Measurements from ENCODE around the gene SERPINA12.

DNA sequence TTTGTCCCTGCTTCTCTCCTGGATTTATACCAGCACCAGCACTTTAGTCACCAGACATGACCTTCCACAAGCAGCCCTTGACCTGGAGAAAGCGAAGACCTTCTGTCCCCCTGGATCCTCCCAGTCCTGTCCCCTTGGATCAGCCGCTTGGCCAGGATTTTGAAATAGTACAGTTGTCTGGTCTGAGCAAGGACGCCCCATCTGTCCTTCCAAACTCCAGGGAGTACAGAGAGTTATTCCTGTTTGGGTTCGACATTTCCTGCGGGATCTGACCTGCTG lies 45.1 kb upstream of the CHGA start:
- PRO-cap, result no peak
- RAMPAGE, long total RNA, 2 experiments, result no peak in any of the 2 experiments

GRCh38 chr14:92973987-92974623 lies 51.2 kb downstream of the CHGA start:
- PRO-cap, result no peak
- RAMPAGE, long total RNA, 2 experiments, result no peak in any of the 2 experiments

DNA sequence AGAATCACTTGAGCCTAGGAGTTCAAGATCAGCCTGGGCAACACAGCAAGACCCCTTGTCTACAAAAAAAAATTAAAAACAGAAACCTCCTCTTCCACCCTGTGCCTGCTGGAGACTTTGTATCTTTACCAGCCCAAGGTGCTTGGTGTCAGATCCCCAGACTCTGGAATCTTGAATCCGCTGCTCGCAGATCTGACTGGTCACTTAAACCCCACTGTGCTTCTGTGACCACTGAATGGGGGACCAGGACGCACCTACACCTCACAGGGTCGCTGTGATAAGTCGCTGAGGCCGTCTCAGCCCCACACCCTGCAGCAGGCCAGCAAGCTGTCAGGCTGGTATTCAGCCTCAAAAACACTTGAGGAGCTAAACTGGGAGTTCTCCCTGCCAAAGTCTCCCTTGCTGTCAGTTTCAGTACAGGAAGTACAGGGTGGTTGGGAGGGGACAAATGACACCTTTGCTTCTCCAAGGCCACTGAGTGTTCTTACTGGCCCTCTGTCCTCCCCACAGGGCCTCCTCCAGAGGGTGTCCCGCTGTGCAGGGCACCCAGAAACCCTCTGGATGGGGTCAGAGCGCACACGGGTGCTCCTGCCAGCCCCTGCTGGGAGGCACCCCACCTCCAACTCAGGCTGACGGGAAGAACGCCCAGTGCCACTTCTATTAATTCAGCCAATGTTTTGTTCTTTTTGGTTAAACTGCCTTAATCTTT lies 76.2 kb downstream of the ITPK1 start:
- PRO-cap, result no peak
- RAMPAGE, long total RNA, 2 experiments, result no peak in any of the 2 experiments

DNA sequence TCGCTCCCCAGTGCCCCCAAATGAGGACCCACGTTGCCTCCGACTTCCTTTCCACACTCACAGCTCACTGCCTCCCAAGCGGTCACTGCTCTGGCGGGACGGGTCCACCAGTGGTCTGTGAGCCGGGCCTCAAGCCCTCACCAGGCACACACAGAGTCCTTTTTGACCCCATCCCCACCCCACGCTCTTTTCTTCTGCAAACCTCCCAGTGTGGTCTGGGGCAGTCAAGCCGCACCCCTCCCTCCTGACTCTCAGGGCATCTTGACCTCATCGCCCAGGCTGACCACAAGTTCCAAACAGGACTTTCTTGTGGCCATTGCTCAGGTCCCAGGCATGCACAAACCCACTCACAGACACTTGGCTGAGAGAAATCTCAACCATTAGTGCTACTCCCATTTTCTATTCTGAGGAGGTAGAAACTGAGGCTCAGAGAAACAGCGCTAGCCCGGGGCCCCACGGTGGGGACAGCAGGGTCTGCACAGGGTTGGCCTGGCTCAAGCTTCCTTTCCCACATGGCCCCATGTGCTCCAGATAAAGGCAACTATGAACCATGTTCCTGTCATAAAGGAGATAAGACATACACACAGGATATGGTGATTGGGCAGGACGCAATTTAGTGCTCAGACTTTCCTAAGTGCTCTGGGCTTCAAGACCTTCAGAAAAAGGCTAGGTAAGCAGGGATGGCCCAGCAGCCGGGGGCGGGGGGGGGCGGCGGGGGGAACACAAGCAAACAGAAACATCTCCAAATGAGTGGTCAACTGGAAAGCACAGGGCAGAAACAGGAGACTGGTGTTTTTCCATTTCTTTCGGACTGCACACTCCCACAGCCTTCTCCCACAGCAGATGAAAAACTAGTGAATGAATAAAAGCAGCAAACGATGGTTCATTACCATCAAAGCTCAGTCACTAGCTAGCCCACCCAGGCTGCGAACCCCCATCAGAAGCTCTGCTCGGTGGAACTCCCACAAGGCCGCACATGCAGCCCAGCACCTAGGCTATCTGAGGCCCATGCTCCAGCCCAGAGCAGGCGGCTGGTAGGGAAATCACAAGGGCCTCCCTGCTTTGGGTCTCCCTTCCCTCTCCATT lies 69.5 kb downstream of the ITPK1 start:
- PRO-cap, result no peak
- RAMPAGE, long total RNA, 2 experiments, result no peak in any of the 2 experiments

- PRO-cap, result no peak
- RAMPAGE, long total RNA, 2 experiments, result no peak in any of the 2 experiments
Observed at GRCh38 chr14:93106791-93107086, 9.0 kb downstream of the ITPK1 start.

DNA sequence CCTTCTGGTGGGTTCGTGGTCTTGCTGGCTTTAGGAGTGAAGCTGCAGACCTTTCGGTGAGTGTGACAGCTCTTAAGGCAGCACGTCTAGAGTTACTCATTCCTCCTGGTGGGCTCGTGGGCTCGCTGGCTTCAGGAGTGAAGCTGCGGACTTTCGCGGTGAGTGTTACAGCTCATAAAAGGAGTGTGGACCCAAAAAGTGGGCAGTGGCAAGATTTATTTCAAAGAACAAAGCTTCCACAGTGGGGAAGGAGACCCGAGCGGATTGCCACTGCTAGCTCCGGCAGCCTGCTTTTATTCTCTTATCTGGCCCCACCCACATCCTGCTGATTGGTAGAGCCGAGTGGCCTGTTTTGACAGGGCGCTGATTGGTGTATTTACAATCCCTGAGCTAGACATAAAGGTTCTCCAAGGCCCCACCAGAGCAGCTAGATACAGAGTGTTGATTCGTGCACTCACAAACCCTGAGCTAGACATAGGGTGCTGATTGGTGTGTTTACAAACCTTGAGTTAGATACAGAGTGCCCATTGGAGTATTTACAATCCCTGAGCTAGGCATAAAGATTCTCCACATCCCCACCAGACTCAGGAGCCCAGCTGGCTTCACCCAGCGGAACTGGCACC lies 15.1 kb downstream of the MOAP1 start:
- PRO-cap, result no peak
- RAMPAGE, long total RNA, 2 experiments, result no peak in any of the 2 experiments

GRCh38 chr14:93242315-93242743 lies 35.3 kb downstream of the UBR7 start:
- PRO-cap, result no peak
- RAMPAGE, long total RNA, 2 experiments, result no peak in any of the 2 experiments

DNA sequence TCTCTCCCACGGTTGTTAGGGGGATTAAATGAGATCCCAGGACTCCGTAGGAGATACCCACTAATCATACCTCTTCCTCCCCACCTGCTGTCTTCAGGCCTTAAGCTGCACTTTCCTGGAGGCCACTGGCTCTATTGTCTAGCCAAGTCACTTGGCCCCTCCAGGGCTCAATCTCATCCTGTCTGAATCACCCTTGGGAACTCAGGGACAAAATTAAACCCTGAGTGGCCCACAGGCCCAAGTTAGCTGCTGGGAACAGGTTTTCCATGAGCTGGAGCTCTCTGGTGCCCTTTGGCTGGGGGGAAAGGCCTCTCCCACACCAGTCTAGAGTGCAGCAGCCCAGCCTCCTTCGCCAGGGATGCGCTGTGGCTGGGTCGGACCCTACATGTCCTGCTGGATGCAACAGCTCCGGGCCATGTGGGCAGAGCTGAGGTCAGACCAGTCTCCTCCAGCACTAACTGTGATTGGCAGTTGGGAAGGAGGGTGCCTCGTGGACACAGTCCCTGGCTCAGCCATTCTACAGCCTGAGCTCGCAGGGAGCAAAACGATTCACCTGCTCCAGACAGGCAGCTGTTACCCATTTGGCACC lies 6.1 kb upstream of the ASB2 start:
- PRO-cap, result no peak
- RAMPAGE, long total RNA, 2 experiments, result no peak in any of the 2 experiments

DNA sequence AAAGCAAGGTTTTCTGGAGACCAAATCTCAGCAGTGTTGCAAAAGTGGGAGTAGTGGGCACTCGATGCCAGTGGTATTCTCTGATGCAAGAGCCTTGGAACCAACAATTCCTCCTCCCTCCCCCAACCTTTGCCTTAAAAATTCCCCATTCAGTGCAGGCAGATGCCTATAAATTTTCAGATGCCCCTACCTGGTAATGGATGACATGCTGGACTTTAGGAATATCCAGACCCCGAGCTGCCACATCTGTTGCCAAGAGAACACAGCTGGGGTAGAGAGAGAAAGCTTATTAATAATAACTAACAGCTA lies 23.4 kb downstream of the DDX24 start:
- PRO-cap, result no peak
- RAMPAGE, long total RNA, 2 experiments, result no peak in any of the 2 experiments

DNA sequence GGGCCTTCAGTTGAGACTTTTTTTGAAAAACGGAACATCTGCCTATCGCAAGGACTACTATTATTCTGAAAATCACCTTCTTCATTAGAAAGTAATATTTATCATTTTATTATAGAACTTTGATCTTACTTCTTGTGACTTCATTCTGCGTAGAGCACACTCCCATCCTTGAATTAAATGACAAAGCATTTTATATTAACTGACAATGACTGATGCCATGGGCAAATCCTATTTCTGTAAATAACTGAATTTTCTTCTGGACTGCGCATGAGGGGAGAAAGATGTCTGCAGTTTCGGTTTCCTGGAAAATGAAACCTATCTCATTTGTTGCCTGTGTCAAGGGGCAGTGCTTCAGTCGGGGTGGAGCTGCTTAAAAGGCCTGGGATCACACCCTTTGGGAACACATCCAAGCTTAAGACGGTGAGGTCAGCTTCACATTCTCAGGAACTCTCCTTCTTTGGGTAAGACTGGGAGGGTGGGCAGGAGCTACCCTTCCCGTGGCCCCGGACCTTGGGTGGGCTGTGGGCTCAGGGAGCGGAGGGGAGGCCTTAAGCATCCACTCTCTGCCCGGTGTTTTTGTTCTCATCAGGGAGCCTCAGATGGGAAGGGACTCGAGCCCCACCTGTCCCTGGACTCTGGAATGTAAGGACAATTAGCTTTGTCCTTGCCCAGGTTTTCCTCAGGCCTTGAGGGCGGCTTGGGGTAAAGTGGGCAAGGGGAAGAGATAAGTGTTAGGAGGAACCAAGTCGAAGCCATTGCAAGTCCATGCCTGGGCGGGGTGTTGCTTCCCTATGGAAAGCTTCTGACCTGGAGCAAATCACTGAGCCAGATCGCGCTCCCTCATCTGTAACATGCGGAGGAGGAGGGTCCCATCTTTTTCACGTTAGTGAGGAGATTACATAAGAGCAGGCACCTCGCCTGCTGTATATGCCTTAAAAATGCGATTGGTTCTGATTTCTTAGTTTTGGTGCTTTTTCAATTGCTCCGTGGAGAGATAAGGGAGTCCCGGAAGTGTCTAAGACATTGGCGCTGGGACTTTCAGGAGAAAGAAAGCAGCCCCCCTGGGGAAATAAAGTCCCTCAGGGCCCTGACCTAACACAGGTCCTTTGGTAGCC lies 18.7 kb downstream of the IFI27L2 start:
- PRO-cap, result bidirectional peak, plus-strand start at position 400 of the sequence, minus-strand start at position 287 of the sequence
- RAMPAGE, long total RNA, 2 experiments, result start-site peak on the plus strand in 2 of 2 experiments, centred at positions 399 to 401 of the sequence, 112 to 189 reads per replicate

GRCh38 chr14:94305743-94306462 lies 12.8 kb upstream of the SERPINA10 start:
- PRO-cap, result no peak
- RAMPAGE, long total RNA, 2 experiments, result no peak in any of the 2 experiments

DNA sequence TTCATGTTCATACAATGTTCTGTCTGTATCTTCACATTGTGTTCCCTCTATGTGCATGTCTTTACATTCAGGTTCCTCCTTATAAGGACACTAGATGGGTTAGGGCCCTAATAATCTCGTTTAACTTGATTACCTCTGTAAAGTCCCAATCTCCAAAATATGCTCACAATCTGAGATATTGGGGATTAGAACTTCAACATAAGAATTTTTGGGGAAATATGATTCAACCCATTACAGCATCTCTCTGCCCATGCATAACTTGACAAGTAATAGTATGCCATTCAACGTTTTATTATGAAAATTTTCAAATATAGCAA lies 30.6 kb upstream of the SERPINA6 start:
- PRO-cap, result no peak
- RAMPAGE, long total RNA, 2 experiments, result no peak in any of the 2 experiments

DNA sequence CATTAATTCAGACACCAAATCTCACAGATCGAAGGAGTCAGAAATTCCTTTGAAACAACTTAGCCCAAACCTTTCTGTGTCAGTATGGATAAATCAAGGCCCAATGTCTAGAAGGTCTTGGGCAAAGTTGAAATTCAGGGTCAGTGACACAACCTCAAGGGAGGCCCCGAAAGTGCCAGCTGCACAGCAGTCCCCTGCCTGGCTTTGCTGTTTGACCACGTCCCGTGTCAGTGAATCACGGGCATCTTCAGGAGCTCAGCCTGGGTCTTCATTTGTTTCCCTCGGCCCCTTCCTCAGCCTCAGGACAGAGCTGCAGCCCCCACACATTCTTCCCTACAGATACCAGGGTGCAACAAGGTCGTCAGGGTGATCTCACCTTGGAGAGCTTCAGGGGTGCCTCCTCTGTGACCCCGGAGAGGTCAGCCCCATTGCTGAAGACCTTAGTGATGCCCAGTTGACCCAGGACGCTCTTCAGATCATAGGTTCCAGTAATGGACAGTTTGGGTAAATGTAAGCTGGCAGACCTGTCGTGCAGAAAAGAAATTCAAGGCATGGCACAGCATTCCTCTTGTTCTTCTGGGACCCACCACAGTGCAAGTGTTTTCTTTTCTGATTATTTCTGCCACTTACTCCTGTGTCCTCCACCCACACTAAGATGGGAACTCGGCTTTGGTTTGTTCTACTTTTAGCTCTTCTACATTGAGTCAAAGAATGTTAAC lies 9.2 kb downstream of the SERPINA1 start:
- PRO-cap, result no peak
- RAMPAGE, long total RNA, 2 experiments, result no peak in any of the 2 experiments

DNA sequence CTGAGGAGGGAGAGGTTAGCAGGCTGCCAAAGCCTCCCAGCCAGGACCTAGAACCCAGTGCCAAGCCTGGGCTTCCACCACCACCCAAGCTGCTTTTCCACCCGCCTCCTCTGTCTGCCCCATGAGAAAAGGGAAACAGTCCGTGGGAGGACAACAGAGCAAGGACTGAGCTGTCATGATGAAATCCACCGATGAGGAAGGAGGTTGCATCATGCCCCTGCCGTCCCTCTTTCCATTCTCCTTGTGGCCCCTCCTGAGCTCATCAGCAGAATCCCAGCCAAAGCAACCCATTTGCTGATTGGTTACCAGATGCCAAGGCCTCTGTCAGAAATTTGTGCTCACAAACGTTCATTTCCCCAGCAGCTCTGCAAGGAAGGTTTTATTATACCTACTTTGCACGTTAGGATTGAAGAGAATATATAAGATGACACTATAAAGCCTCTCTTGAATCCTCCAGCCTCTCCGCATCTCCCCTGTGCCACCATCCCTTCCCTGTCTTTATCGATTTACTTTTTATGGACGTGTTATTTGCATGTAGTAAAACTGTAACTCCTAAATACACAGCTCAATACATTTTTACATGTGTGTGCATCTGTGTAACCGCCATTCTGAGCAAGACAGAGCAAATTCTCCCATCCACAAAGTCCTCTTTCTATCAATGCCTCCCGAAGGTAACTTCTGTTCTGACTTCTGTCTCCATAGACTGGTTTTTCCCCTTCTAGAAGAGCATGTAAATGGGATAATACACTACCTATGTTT lies 6.4 kb upstream of the SERPINA1 start:
- PRO-cap, result no peak
- RAMPAGE, long total RNA, 2 experiments, result no peak in any of the 2 experiments

DNA sequence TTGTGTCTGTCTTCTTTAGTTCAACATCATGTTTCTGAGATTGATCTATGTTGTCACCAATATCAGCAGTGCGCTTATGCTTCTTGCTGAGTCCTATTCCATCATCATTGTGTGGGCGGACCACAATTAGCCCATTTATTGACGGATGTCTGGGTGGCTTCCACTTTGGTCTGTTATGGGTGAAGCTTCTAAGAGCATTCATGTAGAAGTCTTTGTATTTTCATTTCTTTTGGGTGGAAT lies 6.9 kb upstream of the SERPINA1 start:
- PRO-cap, result no peak
- RAMPAGE, long total RNA, 2 experiments, result no peak in any of the 2 experiments

- PRO-cap, result no peak
- RAMPAGE, long total RNA, 2 experiments, result no peak in any of the 2 experiments
Observed at GRCh38 chr14:94451872-94452231, 748 bp downstream of the SERPINA11 start.

GRCh38 chr14:94475706-94476016 lies 336 bp downstream of the SERPINA9 start:
- PRO-cap, result no peak
- RAMPAGE, long total RNA, 2 experiments, result no peak in any of the 2 experiments

- PRO-cap, result no peak
- RAMPAGE, long total RNA, 2 experiments, result no peak in any of the 2 experiments
Observed at GRCh38 chr14:94486613-94486890, 10.6 kb upstream of the SERPINA9 start.

- PRO-cap, result no peak
- RAMPAGE, long total RNA, 2 experiments, result no peak in any of the 2 experiments
Observed at GRCh38 chr14:94509326-94509644, at the start of gene SERPINA12. Gene SERPINA12, minus strand, starts transcription at chr14:94509469.

- PRO-cap, result no peak
- RAMPAGE, long total RNA, 2 experiments, result no peak in any of the 2 experiments
Observed at GRCh38 chr14:94572835-94573352, 8.3 kb upstream of the SERPINA5 start.